Suprapubic skin (tissue), 4 donors: ENCODE data around the genes NAF1 and TRIM61.

GRCh38 chr4:158779462-158779872 lies 10.6 kb downstream of the FNIP2 start:
- PRO-cap: no peak
- RAMPAGE, long total RNA, 4 experiments: no peak in any of the 4 experiments

DNA sequence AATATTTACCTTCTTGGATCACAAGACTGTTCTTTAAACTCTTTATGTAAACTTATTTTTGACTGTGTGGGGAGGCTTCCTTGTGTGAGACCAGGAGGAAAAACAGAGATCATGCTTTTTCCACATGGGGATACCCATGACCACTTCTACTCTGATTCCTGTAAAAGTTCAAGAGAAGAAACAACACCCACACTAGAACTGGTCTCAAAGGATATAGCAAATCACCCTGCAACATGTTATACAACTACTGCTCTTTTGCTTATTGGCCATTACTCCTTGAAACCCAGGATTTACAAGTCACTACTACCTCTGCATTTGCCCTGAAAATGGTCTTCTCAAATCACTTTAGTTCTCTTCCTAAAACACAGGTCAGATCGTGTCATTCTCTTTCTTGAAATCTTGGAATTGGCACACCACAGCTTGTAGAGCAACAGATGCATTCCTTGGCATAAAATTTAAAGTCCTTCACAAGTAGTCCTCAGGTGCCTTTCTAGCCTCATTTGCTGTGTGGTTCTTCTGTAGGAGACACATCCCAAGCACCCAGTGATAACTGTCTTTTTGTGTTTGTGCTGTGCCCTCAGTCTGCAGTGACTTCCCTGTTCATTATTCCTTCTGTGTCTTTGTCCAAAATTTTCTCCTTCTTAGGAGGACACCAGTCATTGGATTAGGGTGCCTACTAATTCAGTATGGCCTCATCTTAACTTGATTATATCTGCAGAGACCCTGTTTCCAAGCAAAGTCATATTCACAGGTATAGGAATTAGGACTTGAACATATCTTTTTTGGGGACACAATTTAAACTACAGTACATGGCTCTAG lies 51.5 kb downstream of the FNIP2 start:
- PRO-cap: no peak
- RAMPAGE, long total RNA, 4 experiments: no peak in any of the 4 experiments

DNA sequence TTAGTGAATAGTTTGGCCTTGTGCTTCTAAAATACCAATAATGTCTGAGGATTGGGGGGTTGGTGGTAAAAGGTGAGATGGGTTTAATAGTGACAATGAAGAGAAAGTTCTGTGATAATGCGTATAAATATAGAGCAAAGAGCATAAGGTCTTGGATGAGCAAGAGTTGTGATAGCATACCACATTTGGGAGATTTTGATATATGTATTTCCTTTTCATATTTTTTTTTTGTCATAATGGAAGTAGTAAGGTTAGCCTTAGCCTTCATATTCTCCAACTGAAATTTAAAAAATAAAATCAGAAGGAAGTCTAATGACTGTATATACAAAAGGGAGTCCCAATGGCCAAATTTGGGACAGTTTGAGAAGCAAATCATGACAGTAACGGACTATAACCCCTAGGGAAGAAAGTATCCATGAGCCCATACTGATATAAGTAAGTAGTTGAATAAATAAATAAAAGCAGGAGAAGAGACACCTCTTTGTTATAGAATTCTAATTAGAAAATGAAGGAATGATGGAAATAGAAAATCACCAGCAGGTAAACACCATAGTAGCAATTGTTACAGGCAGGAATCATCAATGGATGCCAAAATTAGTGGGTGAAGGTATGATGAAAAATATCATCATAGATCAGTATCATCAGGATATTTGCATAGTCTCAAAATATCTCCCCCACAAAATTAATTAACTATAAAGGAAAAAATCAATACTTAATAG lies 9.4 kb downstream of the RAPGEF2 start:
- PRO-cap: no peak
- RAMPAGE, long total RNA, 4 experiments: no peak in any of the 4 experiments

GRCh38 chr4:159269089-159269562 lies 166.2 kb downstream of the RAPGEF2 start:
- PRO-cap: no peak
- RAMPAGE, long total RNA, 4 experiments: no peak in any of the 4 experiments

DNA sequence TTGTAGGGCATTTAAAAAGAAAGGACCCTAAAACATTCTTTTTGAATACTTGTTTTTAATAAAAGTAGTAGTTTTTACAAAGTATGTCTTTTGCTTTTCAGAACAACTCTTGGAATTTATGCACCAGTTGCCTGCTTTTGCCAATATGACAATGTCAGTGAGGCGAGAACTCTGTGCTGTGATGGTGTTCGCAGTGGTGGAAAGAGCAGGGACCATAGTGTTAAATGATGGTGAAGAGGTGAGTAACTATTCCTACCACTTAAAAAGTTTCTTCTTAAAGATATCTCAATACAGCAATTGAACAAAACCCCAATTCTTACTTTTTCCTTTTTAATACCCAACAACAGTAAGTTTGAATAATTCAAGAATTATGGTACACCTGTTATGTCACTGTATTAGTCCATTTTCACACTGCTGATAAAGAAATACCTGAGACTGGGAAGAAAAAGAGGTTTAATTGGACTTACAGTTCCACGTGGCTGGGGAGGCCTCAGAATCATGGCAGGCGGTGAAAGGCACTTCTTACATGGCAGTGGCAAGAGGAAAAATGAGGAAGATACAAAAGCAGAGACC lies 219.5 kb downstream of the RAPGEF2 start:
- PRO-cap: no peak
- RAMPAGE, long total RNA, 4 experiments: start-site peak on the plus strand in 2 of 4 experiments, centred at positions 190 to 223 of the sequence, 17 to 19 reads per replicate

DNA sequence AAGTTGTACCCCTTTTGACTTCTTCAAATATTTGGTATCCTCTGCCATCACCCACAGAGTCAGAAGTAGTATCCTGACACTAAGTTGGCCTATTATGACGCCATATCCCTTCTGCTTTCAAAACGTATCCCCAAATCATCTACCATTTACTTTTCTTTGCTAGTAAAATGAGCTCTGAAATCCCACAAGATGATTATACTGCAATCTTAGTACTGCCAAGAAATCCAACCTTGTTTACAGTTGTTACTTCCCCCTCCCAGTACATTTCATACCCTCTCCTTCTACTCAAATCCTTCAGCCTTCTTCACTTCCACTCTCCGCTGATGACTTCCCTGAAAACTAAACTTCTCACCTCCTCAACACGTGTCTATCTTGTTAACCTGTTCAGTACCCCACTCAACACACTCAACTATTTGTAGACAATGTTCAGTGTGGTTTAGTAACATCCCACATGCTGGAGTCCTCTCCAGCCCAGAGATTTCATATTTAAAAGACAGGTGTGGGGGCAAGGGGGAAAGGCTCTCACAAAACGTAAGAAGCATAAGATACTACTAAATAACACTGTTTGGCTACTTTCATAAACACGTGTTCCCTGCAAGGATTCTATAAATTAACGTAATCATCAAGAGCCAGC lies 1.3 kb downstream of the NAF1 start:
- PRO-cap: no peak
- RAMPAGE, long total RNA, 4 experiments: no peak in any of the 4 experiments

GRCh38 chr4:163165992-163167085 lies at the start of gene NAF1:
TSS of gene NAF1 (minus strand) at chr4:163166890.
- PRO-cap: unidirectional peak, plus-strand start at chr4:163166445; bidirectional peak, plus-strand start at chr4:163166946, minus-strand start at chr4:163166858
- RAMPAGE, long total RNA, 4 experiments: start-site peak on the minus strand in 3 of 4 experiments, at chr4:163166849-163166896 at its widest, 34 to 46 reads per replicate

- PRO-cap: no peak
- RAMPAGE, long total RNA, 4 experiments: no peak in any of the 4 experiments
These were observed 23.3 kb upstream of the NAF1 start for GRCh38 chr4:163189971-163190403.

DNA sequence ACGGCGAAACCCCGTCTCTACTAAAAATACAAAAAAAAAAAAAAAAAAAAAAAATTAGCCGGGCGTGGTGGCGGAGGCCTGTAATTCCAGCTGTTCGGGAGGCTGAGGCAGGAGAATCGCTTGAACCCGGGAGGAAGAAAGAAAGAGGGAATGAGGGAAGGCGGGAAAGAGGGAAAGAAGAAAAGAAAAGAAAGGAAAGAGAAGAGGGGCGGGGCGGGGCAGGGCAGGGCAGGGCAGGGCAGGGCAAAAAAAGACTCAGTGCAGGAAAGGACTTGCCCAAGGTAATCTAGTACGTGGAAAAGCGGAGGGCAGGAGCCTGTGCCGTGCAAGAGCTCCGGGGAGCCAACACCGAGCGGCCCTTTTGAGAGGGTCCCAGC lies 536 bp upstream of the TMA16 start:
- PRO-cap: unidirectional peak, plus-strand start at position 289 of the sequence
- RAMPAGE, long total RNA, 4 experiments: start-site peak on the plus strand in 1 of 4 experiments, centred at position 307 of the sequence, 22 reads per replicate

DNA sequence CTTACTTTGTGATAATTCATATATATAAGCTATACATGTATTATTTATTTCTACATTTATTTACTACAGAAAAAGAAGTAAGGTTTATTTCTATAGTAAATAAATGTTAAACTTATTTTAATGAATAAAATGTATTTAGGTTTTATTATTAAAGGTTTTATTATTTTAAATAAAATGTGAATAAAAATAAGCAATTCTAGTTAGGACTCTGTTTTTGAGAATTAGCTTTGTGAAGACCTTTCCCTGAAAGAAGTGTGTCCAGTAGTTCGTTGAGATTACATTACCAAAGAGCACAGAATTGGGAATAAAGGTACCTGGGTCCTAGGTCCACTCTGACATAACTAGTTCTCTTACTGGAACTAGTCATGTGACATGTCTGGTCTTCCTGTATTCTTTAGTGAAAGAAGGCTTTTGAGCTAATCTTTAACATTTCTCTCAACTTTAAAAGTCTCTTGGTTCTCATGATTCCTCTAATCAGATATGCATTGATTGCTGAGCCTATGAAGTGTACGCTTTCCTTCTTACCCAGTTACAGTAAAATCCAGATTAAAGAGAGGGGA lies 78.0 kb upstream of the MARCHF1 start:
- PRO-cap: no peak
- RAMPAGE, long total RNA, 4 experiments: no peak in any of the 4 experiments

DNA sequence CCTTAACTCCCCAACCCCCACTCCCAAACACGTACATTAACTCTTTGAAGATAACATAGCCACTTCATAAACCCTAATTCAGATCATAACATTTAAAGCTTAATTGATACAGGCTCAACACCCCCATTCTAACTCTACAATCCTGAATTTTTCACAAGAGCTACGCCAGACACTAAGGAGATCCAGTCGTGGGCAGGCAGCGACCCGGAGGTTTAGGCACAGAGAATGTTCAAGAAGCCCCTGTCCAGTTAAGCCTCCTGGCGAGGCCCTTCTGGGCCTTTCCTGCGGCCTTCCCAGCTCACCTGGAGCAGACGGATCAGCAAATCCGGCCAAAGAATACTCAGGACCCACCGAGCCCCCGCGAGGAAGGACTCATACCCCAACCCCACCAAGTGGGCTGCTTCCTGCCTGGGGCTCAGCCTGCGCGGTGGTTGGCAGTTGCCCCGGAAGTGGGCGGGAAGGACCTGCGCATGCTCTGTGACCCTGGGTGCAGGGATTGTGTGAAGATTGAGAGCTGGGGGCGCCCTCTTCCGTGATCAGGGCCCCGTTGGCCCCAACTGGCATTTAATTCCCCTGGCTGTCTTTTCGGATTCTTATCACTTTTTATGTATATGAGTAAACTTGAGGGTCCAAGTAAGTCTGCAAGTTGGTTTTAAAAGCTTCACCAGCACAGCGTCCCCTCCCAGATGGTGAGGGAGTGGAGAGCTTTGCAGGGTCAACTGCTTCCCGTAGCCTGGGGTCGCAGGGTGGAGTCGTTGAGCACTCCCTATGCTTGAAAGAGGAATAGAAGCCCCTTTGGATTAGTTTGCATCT lies at the start of gene TRIM61:
TRIM61 (minus strand) TSS at position 429 of the 813 bp plus-strand sequence.
- PRO-cap: no peak
- RAMPAGE, long total RNA, 4 experiments: no peak in any of the 4 experiments

GRCh38 chr4:165222325-165223501 lies 15.4 kb downstream of the KLHL2 start:
- PRO-cap: no peak
- RAMPAGE, long total RNA, 4 experiments: no peak in any of the 4 experiments

GRCh38 chr4:165292946-165293569 lies 13.6 kb upstream of the GK3 start:
- PRO-cap: no peak
- RAMPAGE, long total RNA, 4 experiments: no peak in any of the 4 experiments

DNA sequence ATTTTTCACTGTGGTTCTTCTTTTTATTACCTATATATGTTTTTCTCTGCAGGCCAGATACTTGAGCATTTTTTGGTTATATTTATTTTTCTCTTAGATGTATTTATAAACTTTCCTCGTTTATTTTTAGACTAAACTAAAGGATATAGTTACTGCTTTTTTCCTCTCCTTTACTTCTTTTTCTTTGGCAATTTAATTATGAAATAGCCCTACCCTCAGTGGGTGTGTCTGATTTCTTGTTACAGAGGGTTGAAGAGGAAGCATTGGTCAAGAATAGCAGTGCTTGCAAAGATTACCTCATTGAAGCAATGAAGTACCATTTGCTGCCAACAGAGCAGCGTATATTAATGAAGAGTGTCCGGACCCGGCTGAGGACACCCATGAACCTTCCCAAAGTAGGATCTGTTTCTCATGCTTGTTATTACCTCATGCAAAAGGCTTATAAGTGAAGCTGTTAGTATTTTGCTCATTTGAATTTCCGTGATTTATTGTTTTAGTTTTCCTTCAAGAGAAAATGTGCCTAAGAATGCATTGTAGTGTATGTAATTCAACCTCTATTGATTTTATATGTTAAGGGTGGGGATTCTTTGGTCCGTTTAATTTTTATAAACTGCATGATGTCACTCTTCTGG lies 19.9 kb upstream of the GK3 start:
- PRO-cap: no peak
- RAMPAGE, long total RNA, 4 experiments: no peak in any of the 4 experiments

GRCh38 chr4:165325465-165326230 lies 1.8 kb upstream of the MSMO1 start:
- PRO-cap: no peak
- RAMPAGE, long total RNA, 4 experiments: no peak in any of the 4 experiments

DNA sequence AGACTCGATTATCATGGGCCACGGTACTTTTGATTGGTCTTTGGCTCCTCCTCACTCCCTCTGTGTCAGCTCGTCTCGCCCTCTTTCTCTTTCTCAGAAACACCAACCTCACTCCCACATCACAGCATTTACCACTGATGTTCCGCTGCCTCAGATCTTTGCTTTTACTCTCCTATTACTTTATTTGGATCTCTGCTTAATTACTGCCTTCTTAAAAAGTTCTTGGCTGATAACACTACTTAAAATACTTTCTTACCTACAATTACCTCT lies 172.6 kb downstream of the TLL1 start:
- PRO-cap: no peak
- RAMPAGE, long total RNA, 4 experiments: no peak in any of the 4 experiments

GRCh38 chr4:167091915-167092232 lies 142.4 kb downstream of the SPOCK3 start:
- PRO-cap: no peak
- RAMPAGE, long total RNA, 4 experiments: no peak in any of the 4 experiments

DNA sequence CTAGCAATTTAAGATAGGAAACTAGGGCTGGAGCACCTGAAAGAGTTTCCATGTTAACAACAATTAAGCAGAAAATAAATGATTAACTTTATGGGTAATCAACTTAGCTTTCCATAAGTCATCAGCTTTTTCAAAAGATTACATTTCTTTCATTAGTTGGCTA lies 211 bp upstream of the ANXA10 start:
- PRO-cap: no peak
- RAMPAGE, long total RNA, 4 experiments: no peak in any of the 4 experiments

GRCh38 chr4:168138228-168138588 lies 45.9 kb downstream of the ANXA10 start:
- PRO-cap: no peak
- RAMPAGE, long total RNA, 4 experiments: no peak in any of the 4 experiments

DNA sequence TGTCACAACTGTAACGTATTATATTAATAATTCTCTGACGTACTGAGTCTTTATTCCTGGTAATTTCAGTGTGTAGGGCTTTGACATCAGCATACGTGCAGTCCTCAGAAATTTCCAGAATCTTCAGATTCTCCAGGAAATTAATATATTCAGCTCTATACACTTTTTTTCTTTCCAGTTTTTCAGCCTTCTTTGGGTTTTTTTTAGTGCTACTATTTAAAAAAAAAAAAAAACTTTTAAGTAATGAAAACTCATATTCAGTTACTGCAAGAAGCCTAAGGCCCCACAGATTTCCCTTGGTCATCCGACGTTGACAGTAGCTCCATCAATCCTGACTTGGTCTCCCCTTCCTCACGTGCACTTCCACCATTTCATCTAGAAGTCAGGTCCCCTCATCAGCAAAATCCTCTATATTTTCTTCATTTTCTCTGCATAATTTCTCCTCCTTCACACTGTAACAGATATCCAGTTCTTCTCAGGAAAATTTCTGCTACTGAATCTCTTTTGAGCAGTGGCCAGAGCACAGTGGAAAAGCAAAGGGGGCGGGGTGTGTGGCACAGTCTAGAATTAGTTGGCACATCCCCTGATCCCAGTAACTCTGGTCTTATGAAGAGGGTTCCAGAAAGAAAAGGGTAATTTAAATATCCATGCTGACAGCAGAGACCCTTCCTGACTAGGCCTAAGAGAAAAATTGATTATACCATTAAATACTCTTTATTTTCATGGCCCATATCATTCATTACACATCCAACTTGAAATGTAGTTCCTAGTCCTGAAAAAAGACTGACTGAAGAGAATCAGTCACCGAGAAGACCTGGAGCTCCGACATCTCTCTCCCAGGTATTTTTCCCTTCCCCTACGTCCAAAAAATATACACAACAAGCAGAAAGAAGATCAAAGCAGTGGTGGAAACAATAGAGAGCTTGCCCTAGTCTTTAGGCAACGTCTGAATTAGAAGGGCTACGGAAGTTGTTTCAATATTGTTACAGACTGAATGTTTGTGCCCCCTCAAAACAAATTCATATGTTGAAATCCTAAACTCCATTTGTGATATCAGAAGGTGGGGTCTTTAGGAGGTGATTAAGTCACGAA lies 77.7 kb upstream of the DDX60 start:
- PRO-cap: no peak
- RAMPAGE, long total RNA, 4 experiments: start-site peak on the minus strand in 1 of 4 experiments, centred at position 308 of the sequence, 9 reads per replicate